Mesenchymal stem cell of the bone marrow (primary cell): ENCODE results near the genes ARRB2, KIF1C and ZFP3.

GRCh38 chr17:4160095-4160450, 17.1 kb downstream of the CYB5D2 start:
- CAGE, long polyA plus RNA: no peak

DNA sequence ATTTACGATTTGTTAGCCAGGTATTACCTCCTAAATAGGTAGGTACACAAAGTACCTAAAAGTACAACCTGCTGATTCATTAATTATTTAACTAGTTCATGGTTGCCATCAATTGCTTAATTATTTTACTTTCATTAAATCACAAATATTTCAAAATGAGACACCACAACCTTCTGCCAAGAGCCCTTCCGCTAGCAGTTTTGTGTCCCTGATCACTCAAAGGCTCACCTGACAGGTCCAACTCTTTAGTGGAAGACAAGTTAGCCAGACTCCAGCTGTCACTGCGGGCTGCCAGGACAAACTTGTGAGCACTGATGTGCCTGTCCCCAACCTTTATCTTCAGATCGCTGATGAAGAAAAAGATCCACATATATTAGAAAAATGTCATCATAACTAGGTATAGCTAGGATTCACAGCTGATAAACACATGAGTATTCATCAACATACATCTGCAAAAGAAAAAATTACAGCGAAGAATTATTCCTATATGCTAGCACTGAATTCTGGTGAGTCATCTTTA, 28.2 kb downstream of the ANKFY1 start:
- CAGE, long polyA plus RNA: no peak

GRCh38 chr17:4365475-4366410, 732 bp downstream of the UBE2G1 start:
- CAGE, long polyA plus RNA: no peak

DNA sequence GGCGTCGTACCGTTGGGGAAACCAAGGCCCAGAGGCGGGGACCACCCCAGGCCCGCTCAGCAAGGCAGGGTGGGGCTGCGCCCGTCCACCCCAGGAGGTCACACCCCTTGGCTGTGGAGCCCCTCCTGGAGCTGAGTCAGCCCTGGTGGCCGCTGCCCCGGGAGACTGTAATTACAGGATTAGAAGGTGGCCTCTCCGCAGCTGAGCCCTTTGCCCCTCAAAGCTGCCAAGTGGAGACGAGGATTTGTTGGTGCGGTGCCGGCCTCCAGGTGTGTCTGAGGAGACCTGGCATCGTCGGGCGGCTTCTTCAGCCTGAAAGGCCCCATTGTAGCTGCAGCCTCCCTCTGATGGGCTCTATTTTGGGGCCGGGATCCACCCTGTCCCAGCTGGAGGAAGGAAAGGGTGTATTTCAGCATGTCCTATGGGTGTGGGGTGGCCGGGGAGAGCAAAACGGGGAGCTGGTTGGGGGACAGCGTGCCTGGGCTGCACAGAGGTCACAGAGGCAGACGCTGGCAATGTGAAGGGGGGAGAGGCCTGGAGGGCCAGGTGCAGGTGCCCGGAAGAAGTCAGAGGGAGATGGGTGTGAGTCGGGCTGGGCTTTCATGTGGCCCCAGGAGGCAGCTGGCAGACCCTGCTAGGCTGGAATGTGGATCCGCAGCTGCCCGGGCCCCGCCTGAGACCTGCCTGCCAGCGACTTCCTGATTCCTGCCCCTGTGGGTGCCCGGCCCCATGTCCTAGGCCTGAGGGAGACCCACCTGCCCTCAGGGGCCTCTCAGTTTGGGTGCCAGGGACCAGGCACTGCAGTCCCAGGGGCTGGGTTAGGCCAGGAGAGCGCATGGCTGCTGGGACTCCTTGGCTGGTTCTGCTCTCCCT, 22.5 kb upstream of the SPNS2 start:
- CAGE, long polyA plus RNA: no peak

DNA sequence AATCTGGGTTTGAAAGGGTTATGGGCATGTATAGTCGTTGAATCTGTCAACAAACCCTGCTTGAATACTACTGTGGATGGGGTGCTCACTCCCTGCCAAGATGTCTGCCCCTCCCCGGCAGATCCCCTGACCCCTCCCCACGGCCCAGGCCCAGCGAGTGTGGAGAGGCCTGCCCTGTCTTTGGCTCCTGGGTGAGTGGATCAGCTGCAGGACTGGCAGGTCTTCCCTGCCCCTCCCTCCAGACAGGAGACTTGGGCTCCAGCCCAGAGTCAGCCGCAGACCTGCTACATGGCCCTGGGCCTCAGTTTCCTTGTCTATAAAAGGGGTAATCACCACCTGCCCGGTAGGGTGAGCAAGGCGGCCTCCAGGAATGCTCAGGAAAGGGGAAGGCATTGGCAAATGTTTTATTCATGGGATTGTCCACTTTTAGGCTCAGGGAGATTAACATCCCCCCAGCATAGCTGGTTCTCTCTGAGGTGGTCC, 18.6 kb upstream of the SPNS2 start:
- CAGE, long polyA plus RNA: no peak

DNA sequence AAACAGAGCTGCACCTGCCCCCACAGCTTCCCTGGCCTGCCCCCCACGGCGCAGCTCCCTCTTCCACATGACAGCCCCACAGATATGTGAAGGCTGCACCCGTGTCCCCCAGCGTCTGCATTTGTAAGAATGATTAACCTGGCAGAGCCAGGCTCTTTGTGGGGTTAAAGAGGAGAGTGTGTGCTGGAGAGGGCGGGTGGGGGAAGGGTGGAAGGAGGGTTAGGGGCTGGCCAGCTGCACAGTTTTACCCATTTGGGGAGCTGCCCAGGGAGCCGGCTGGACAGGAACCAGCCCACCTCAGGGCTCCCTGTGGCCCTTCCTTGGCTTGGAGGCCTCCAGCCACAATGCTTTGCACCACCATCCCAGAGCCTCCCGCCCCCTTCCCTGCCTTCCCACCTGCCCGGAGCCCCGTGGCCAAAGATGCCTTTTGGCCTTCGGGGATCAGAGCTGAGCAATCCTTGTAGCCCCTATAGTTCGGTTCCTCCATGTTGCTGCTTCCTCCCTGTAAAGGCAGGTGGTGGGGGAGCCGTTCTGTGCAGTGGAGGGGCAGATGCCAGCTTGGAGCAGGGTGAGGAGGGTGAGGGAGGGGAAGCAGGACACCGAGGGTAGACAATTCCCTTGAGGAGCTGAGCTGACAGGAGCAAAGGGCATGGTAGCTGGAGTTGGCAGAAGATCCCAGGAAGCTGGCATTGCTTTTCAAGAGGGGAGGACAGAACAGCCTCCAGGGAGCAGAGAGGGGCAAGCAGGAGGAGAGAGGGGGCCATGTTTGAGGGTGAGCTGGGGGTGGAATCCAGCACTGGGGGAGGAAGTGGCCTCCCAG, 18.0 kb upstream of the SPNS2 start:
- CAGE, long polyA plus RNA: no peak

DNA sequence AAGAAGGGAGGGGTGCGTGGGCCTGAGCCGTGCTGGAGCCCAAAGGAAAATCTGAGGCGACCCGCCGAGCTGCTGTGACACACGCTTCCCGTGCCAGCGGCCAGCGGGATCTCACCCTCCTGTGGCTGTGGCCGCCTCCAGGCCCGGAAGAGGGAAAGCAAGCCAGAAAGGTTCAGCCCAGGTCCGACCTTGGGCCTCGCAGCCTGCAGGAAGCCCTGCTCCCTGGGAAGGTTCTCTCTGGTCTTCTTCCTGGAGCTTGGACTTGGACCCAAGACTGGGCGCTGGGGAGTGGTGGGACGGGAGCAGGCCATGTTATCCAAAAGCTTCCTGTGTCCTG, 11.3 kb downstream of the SPNS2 start:
- CAGE, long polyA plus RNA: no peak

GRCh38 chr17:4532909-4533939, 22.0 kb downstream of the MYBBP1A start:
- CAGE, long polyA plus RNA: no peak

- CAGE, long polyA plus RNA: no peak
Observed at GRCh38 chr17:4587732-4588251, 3.5 kb downstream of the SMTNL2 start.

DNA sequence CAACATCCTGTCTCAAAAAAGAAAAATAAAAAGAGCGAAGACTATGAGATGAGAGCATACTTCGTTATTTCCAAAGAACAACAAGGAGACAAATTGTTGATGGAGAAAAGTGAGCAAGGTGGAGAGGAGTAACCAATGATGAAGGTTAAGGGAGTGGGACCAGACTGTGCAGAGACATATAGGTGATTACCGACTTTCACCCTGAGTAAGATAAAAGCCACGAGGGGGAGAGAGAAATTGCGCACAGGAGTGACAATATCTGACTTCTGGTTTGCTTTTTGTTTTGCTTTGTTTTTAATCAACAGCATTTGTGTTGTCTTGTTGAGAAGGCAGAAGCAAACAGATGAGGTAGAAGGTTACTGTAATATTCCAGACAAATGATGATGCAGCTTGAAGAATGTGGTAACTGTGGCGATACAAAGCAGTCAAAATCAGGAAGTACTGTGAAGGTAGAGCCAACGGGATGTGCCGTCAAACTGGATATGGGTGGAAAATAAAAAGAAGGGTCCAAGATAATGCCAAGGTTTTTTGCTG, 7.6 kb downstream of the PELP1 start:
- CAGE, long polyA plus RNA: no peak

DNA sequence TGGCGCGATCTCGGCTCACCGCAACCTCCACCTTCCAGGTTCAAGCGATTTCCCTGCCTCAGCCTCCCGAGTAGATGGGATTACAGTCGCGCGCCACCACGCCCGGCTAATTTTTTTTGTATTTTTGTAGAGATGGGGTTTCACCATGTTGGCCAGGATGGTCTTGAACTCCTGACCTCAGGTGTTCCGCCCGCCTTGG, 482 bp upstream of the PELP1 start:
- CAGE, long polyA plus RNA: no peak

DNA sequence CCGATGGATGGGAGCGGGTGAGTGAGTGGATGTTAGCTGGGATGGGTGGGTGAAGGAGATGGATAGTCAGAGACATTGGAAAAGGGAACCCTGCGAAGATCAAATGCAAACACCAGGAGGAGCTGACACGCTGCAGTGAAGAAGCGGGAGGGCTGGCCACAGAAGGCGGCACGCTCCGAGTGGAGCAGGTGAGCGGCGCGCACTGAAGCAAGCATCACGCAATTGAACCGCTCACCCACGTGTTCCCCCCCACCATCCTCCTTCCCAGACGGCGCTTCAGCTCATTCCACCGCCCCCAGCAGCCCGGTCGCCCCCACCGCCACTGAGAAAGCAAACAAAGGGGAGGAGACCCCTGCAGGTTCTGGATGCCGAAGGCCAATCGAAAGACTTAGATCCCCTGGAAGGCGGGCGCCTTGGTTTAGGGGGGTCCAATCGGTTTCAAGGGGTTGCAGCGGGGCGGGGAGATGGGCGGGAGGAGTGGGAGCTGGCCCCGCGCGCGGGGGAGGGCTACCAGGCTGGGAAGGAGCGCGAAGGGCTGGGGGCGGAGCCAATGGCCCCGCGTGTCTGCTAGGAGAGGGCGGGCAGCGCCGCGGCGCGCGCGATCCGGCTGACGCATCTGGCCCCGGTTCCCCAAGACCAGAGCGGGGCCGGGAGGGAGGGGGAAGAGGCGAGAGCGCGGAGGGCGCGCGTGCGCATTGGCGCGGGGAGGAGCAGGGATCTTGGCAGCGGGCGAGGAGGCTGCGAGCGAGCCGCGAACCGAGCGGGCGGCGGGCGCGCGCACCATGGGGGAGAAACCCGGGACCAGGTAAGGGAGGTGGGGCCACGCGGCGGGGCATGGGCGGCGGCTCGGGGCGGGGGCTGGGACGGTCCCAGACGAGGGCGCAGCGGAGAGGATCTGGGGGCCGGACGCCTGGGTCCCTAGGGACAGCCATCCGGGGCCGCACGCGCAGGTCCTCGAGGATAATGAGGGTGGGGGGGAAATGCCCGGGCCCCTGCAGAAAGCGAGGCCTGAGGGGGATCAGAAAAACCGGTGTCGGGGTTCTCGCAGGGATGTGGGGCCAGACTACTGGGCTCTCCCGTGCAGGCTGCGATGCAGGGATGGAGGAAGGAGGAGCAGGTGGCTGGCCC, at the start of gene ARRB2:
TSS of gene ARRB2 (plus strand) at position 693 of the 1,128 bp plus-strand sequence.
- CAGE, long polyA plus RNA: no peak

GRCh38 chr17:4806510-4806781, 506 bp upstream of the PLD2 start:
- CAGE, long polyA plus RNA: no peak

DNA sequence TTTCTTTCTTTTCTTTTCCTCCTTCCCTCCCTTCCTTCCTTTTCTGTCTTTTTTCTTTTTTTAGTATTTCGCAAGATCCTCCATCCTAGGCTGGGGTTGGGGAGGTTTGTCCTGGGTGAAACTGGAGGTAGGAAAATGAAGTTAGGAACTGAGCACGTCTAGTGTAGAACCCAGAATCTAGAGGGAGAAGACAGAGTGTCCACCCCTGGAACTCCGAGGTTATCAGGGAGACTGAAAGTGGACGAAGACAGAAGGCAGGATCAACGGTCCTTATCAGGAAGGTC, 1.0 kb downstream of the RNF167 start:
- CAGE, long polyA plus RNA: no peak

- CAGE, long polyA plus RNA: no peak
Observed at GRCh38 chr17:4972187-4972984, 4.8 kb upstream of the SPAG7 start.

GRCh38 chr17:4997375-4998425, at the start of gene KIF1C:
Gene KIF1C (plus strand): TSS chr17:4997950.
- CAGE, long polyA plus RNA: no peak

GRCh38 chr17:5077736-5078875, at the start of gene ZFP3:
Gene ZFP3 (plus strand): TSS chr17:5078467.
- CAGE, long polyA plus RNA: no peak

DNA sequence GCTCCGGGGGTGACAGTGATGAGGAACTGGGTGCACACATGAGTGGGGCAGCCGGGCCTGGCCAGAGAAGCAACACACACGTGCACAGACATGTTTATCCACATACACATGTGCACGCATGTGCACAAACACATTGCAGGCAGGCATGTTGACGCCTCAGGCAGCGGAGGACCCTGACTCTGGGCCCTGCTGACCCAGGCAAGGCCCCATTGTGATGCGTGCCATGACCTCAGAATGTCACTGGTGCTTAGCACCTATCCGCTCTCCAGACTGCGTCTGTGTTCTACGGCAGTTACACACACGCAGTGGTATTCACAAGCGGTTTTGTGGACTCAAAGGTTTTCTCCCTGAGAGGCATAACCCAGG, 12.7 kb downstream of the USP6 start:
- CAGE, long polyA plus RNA: no peak

DNA sequence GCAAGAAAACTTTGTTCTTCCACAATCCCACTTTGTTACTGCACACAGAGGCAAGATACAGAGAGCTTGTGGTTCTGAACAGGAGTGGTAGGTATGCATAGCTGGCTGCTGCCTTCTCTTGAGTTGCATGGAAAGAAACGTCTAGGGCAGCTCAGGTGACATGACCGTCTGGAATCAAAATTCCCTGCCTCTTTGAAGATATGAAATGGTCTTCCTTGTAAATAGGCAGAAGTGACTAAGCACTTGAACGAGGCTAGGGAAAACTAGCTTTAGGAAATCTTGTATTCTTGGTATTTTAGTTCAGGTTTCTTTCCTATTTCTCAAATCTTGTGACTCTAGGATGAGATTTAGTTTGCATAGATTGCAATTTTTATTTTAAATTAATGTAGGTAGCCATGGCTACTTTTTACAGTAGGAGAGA, 1.9 kb downstream of the RABEP1 start:
- CAGE, long polyA plus RNA: no peak

DNA sequence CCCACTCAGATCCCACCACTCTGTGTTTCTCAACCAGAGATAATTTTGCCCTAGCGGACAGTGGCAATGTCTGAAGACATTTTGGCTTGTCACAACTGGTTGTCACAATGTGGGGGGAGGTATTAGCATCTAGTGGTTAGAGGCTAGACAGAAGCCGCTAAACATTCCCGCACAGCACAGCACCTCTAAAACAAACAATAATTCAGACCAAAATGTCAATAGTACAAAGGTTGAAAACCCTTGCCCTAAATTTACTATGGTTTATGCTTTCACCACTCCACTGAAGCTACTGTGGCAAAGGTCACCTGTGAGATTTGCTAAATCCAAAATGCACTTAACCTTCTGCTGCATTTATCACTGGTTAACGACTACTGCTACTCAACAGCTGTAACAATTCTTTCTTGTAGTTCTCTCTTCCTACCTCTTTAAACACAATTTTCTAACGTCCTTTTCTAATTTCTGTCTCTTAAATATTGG, 14.0 kb downstream of the NUP88 start:
- CAGE, long polyA plus RNA: no peak